Hematopoietic multipotent progenitor cell (in vitro differentiated cells): ENCODE data around the genes LIMD1, SACM1L and CCR5.

DNA sequence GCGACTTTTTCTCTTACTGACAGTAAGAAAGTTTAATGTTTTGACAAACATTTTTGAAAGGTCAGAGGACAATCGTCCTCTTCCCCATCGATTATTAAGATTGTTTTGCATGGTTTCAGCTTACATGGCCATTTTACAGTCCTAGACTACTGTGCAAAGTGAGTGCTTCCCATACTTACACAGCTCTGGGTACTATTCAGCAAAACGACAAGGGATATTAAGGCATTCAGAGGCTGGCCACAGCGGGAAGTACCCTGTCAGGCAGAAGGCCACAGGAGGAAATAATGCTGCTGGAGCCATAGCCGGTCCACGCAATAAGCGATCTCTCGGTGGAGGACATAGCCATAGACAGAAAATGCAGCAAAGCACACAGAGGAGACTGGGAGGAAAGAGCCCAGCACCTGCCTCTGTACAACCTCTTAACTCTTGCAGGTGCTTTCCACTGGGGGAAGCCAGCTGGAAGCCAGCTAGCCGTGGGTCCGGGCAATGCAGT, 19.7 kb downstream of the CLEC3B start:
- CAGE, long polyA plus RNA: no peak

- CAGE, long polyA plus RNA: no peak
Measured at GRCh38 chr3:45178037-45178876, 32.1 kb upstream of the CDCP1 start.

GRCh38 chr3:45199879-45200530, 26.1 kb downstream of the TMEM158 start:
- CAGE, long polyA plus RNA: no peak

DNA sequence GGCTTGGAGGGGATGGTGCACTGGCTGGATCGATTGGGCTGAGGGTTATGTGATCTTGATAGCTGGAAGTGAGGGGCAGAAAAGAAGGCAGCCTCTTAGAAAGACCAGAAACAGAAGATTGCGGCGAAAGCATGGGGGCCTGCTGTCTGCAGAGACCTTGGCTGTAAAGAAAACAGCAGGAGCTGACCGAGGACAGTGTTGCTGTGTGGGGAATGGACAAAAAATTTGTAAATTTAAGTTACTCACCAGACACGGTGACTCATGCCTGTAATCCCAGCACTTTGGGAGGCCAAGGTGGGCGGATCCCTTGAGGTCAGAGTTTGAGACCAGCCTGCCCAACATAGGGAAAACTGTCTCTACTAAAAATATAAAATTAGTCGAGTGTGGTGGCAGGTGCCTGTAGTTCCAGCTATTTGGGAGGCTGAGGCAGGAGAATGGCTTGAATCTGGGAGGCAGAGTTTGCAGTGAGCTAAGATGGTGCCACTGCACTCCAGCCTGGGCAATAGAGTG, 7.1 kb downstream of the TMEM158 start:
- CAGE, long polyA plus RNA: no peak

- CAGE, long polyA plus RNA: no peak
Measured at GRCh38 chr3:45497859-45498391, 96.6 kb upstream of the LIMD1 start.

- CAGE, long polyA plus RNA: no peak
Measured at GRCh38 chr3:45547720-45548527, 46.6 kb upstream of the LIMD1 start.

- CAGE, long polyA plus RNA: no peak
Measured at GRCh38 chr3:45593861-45594756, at the start of gene LIMD1. Gene LIMD1, plus strand, starts transcription at chr3:45594751.

DNA sequence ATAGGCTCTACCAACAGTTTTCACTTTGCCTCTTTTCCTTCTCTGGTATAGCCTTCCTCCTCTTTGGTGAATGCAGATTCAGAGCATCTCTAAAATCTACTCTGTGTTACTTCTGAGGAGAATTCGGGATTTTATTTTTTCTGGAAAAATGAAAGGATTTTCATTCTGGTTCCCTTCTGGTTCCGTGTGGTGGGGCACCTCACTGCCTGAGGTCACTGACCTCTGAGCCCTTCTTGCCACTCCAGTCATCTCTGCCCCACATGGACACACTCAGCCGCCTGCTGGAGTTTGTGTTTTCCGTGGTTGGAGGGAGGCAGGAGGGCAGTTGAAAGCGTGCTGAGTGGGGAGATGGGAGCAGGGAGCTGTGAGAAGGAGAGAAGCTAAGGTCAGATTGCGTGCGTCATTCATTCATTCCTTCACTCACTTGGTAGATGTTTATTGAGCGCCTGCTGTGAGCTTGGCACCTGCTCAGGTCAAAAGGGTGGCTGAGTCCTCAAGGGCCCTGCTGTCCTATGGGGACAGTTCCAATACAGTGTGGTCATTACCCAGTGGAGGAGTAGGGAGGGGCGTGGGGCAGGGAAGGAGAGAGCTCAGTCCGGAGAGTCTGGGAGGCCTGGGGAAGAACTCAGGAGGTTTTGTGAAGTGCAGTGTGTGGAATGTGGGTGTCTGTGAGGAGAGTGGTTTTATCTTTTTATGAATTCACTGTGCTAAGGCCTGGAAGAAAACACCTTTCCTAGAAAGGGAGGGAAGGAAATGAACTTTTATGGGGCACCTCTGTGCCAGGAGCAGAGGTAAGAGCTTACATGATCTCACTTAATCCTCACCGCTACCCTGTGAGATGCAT, 23.5 kb downstream of the LIMD1 start:
- CAGE, long polyA plus RNA: no peak

DNA sequence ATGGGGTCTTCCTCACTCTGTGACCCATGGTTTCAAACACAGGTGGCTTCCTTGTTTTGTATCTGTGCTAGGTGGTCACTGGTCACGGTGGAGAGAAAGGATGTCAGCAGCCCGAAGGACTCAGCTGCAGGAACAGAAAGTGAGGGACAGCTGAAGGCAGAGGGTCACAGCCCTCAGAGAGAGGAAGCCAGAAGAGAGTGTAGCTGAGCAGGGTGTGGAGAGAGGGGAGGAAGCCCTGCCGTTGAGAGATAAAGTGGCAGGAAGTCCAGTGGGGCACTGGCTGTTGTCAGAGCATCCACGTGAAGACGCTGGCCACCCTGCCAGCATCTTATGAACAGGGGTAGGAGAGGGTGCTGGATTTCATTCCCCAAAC, 36.9 kb downstream of the LIMD1 start:
- CAGE, long polyA plus RNA: no peak

GRCh38 chr3:45688994-45689653, at the start of gene SACM1L:
Gene SACM1L, plus strand, starts transcription at chr3:45689396.
- CAGE, long polyA plus RNA: no peak

DNA sequence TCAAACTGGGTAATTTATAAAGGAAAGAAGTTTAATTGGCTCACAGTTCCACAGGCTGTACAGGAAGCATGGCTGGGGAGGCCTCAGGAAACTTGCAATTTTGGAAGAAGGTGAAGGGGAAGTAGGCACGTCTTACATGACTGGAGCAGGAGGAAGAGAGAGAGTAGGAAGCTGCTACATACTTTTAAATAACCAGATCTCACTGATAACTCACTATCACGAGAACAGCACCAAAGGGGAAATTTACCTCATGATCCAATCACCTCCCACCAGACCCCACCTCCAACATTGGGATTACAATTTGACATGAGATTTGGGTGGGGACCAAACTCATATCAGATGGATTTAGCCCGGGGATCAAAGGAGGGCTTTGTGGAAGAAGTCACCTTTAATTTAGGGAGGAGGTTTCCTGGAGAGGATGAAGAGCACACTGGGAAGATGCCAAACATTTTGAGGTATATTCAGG, 4.7 kb downstream of the SLC6A20 start:
- CAGE, long polyA plus RNA: no peak

- CAGE, long polyA plus RNA: no peak
Measured at GRCh38 chr3:45911749-45912360, 25.5 kb downstream of the CCR9 start.

DNA sequence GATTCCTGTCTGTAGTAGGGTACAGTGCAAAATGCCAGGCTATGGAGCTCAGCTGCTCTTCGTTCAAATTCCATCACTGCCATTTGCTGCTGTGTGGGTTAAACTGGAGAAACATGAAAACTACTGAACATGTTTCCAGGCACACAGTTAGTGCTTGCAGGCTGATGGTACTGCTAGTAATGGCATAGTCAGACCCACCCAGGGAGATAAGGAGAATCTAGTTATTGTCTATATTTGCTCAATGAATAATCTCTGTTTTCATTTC, 284 bp downstream of the CXCR6 start:
- CAGE, long polyA plus RNA: no peak

DNA sequence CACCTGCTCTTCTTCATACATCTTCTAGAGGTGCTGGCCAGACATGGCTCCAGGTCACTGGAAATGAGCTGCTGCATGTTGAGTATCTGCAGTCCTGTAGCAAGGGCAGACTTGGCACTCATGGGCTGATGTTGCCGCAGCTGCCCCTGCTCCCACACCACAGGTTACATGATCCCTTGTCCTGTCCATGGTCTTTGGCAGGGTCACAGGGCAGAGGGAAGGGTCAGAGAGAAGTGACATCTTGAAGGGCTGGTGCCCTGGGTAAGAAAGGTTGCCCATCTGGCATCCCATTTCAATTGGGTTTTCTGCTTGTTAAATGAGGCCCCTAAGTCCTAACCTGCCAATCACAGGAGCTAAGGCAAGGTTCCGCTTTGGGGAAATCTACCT, 2.0 kb downstream of the CXCR6 start:
- CAGE, long polyA plus RNA: no peak

DNA sequence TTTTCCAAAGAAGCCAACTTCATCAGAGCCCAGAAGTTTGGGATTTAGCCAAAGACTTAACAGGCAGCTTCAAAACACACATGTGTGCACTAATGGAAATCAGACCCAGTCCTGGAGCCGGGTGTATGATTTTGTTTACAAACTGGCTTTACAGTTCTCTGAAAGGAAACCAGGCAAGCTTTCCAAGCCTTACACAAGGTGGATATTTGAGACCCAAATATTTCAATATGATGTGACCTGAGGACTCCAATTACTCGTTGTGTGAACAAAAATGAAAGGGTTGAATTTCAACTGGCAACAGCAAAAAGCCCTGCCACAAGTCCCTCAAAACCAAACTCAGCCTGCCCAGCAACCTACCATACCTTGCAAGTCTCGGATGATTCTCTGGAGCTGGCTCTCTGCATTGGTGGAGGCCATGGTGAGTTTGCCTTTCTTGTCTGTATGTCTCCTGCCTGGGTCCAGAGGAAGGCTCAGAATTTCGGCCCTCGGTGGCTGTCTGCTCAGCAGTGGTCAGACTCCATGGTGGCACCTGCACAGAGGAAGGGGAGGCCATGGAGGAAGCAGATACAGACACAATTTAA, 11.0 kb downstream of the FYCO1 start:
- CAGE, long polyA plus RNA: no peak

GRCh38 chr3:46090053-46090735, 62.9 kb upstream of the XCR1 start:
- CAGE, long polyA plus RNA: no peak

DNA sequence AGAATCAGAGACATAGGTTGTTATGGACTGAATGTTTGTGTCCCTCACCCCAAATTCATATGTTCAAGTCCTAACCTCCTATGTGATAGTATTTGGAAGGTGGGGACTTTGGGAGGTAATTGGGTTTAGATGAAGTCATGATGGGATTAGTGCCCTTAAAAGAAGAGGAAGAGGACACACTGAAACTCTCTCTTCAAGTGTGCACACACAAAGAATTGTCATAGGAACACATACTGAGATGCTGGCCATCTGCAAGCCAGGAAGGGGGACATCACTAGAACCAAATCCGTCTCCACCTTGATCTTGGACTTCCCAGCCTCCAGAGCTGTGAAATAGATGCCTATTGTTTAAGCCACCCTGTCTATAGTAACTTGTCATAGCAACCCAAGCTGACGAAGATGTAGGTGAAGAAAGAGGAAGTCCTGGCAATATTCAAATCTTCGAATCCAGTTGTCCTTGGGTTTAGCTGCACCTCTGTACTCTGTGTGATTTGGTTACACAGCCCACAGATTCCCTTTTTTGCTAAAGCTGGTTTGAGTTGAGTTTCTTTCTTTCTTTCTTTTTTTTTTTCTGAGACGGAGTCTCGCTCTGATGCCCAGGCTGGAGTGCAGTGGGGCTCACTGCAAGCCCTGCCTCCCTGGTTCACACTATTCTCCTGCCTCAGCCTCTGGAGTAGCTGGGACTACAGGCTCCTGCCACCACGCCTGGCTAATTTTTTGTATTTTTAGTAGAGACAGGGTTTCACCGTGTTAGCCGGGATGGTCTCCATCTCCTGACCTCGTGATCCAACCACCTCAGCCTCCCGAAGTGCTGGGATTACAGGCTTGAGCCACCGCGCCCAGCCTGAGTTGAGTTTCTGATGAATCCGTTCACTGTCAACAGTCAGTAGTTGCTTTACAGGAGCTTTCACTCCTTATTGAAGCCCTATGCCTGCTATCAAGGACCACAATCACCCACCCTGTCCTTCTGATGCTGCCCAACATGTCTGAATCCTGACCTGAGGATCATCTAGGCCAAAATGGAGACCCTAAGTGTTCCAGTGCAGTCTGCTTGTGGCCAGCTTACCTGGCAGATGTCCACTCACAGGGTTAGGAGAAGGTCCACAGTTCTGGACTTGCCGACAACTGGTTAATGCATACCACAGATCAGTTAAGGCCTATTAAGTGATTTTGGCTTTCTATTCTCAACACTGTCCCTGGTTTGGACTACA, 68.2 kb upstream of the XCR1 start:
- CAGE, long polyA plus RNA: no peak

- CAGE, long polyA plus RNA: no peak
Measured at GRCh38 chr3:46206638-46207083, 1.5 kb downstream of the CCR1 start.

- CAGE, long polyA plus RNA: no peak
Measured at GRCh38 chr3:46213113-46213823, 5.2 kb upstream of the CCR1 start.

- CAGE, long polyA plus RNA: no peak
Measured at GRCh38 chr3:46370705-46371154, at the start of gene CCR5. Gene CCR5, plus strand, starts transcription at chr3:46370946.